Cardiac fibroblast (primary cell): ENCODE measurements around the genes CIR1, HOXD11 and HOXD10.

GRCh38 chr2:173990966-173991206 lies 25.7 kb upstream of the SP3 start:
- RRBS, result no CpG with 5 or more reads among the region's 4 CpGs

- RRBS, result no CpG with 5 or more reads among the region's 19 CpGs
These were observed 58.8 kb upstream of the SP3 start for GRCh38 chr2:174023595-174024663.

DNA sequence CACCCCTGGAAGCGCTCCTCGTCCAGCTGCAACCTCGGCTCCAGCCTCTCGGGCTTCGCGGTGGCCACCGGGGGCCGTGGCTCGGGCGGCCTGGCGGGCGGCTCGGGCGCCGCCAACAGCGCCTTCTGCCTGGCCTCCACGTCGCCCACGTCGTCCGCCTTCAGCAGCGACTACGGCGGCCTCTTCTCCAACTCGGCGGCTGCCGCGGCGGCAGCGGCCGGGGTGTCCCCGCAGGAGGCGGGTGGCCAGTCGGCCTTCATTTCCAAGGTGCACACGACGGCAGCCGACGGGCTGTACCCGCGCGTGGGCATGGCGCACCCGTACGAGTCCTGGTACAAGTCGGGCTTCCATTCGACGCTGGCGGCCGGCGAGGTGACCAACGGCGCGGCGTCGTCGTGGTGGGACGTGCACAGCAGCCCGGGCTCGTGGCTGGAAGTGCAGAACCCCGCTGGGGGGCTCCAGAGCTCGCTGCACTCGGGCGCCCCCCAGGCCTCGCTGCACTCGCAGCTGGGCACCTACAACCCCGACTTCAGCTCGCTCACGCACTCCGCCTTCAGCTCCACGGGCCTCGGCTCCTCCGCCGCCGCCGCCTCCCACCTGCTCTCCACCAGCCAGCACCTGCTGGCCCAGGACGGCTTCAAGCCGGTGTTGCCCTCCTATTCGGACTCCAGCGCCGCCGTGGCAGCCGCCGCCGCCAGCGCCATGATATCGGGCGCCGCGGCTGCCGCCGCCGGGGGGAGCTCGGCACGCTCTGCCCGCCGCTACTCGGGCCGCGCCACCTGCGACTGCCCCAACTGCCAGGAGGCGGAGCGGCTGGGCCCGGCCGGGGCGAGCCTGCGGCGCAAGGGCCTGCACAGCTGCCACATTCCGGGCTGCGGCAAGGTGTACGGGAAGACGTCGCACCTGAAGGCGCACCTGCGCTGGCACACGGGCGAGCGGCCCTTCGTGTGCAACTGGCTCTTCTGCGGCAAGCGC lies 1.8 kb downstream of the SP9 start:
- RRBS, result 2% methylated on average over 27 of the region's 120 CpGs

GRCh38 chr2:174365035-174365456 lies 30.3 kb downstream of the SP9 start:
- RRBS, result no CpG with 5 or more reads among the region's 2 CpGs

GRCh38 chr2:174395105-174396063 lies at the start of gene CIR1:
Gene CIR1 (minus strand): TSS chr2:174395712.
- RRBS, result 2% methylated on average over 5 of the region's 45 CpGs

GRCh38 chr2:174396064-174396564 lies 584 bp downstream of the SCRN3 start:
- RRBS, result 0% methylated on average over 1 of the region's 21 CpGs

DNA sequence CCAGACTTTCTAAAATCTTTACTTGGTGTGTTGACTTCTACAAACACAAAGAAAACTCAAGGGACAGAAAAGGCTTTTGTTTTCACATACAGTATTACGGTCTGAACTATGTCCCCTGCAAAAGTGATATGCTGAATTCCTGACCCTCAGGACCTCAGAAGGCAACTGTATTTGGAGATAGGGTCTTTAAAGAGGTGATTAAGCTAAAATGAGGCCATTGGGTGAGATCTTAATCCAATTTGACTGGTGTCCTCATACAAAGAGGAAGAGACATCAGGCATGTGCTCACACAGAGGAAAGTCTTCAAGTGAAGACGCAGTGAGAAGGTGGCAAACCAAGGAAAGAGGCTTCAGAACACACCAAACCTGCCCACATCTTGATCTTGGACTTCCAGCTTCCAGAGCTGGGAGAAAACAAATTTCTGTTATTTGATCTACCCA lies 6.8 kb downstream of the WIPF1 start:
- RRBS, result no CpG with 5 or more reads among the region's 2 CpGs

DNA sequence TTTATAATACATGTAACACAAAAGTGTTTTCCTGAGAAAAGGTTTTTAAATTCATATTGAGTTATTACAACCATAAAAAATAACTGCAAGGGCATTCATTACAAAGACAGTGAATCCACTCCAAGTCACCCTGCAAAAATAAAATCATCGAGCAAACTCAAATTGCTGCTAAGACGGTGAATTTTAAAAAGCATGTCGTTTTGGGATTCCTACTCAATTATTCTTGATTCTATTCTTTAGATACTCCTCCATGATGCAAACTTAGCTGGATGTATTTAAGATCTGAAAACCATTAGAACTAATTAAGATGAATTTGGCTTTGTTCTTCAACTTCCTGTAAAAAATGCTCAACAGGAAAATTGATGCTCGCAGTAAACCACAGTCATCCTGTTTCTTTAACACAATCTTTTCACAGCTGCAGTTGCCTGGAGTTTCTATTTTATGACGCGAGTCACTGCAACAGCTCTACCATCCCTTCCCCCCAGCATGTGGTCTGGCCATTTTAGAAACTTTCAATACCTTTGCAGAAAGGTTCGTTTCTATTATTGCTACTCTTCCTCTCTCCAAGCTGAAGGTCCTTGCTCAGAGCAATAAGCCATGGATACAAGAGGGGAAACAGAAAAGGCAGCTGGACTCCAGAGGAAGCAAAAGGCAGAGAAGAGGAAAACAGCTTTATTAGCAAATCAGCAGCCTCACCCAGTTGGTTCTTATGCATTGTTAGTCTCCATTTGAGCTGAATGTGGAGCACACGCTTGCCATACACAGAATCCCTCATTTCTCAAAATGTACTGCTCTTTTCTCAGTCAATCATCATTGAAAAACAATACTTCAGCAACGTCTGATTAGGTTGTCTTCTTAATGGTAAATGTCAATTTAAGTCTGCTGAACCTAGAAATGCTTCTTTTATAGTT lies 4.0 kb downstream of the WIPF1 start:
- RRBS, result no CpG with 5 or more reads among the region's 9 CpGs

GRCh38 chr2:174596890-174597494 lies 612 bp downstream of the WIPF1 start:
- RRBS, result no CpG with 5 or more reads among the region's 4 CpGs

- RRBS, result no CpG with 5 or more reads among the region's 3 CpGs
These were observed 29.1 kb upstream of the WIPF1 start for GRCh38 chr2:174626599-174627200.

GRCh38 chr2:174634056-174635116 lies 36.8 kb upstream of the WIPF1 start:
- RRBS, result no CpG with 5 or more reads among the region's 15 CpGs

GRCh38 chr2:174901046-174901494 lies 104.1 kb downstream of the CHN1 start:
- RRBS, result 7% methylated on average over 2 of the region's 5 CpGs

DNA sequence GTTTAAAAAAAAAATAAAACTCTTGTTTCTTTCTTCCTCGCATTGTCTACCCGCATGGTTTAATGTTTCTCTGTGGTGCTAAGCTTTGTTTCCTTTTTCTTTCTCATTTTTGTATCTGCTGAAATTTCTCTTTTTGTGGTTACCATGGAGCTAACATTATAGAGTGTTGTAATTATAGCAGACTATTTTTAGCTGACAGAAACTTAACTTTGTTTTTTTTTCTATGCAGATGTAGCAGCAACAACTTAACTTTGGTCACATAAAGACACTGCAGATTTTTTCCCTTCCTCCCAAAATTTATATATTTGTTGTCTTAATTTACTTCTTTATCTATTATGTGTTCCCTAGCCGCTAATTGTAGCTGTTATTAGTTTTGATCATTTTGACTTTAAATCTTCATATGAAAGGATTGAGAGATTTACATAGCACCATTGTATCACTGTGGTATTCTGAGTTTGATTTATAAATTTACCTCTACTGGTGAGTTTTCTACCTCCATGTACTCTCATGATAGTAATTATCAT lies 43.2 kb upstream of the CHN1 start:
- RRBS, result no CpG with 5 or more reads among the region's 3 CpGs

GRCh38 chr2:175593681-175594796 lies 408.0 kb downstream of the LNPK start:
- RRBS, result no CpG with 5 or more reads among the region's 37 CpGs

GRCh38 chr2:176002591-176003177 lies 617 bp upstream of the LNPK start:
- RRBS, result 3% methylated on average over 3 of the region's 20 CpGs

DNA sequence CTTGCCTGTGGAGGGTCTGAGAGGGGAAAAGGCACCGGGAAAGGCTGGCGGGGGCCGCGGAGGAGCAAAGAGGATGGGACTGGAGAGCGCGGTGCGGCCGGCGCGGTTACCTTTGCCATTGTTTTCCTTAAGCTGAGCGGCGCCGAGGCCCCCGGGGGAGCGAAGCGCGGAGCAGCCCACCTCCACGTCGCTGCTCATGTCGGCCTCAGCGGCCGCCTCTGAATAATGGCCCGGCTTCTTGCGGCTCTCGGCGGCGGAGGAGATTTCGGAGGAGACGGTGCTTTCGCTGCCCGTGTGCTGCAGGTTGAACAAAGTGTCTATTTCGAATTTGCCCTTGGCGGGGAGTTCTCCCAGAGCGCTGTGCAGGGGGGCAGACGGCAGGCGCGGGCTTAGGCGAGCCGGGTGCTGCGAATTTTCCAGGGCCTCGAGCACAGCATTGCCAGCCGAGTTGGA lies 496 bp downstream of the EVX2 start:
- RRBS, result 3% methylated on average over 22 of the region's 42 CpGs

- RRBS, result 3% methylated on average over 24 of the region's 85 CpGs
These were observed at the start of gene HOXD11 for GRCh38 chr2:176106449-176107484. Gene HOXD11 (plus strand): TSS chr2:176107280.

- RRBS, result 2% methylated on average over 15 of the region's 45 CpGs
These were observed at the start of gene HOXD10 for GRCh38 chr2:176116258-176116878. Gene HOXD10 (plus strand): TSS chr2:176116778.

- RRBS, result no CpG with 5 or more reads among the region's 31 CpGs
These were observed 3.0 kb downstream of the HOXD8 start for GRCh38 chr2:176132282-176133098.

- RRBS, result under 1% methylated on average over 15 of the region's 90 CpGs
These were observed 703 bp downstream of the HOXD1 start for GRCh38 chr2:176188915-176189827.